Heart left ventricle (tissue), 7 donors: ENCODE measurements around a stretch of chr17.

GRCh38 chr17:15230360-15231134, 34.6 kb downstream of the PMP22 start:
- PRO-cap, 6 experiments = peak in 1 of 6 experiments; most common minus-strand start chr17:15230798 (in 1)
- RAMPAGE, long total RNA, 2 experiments = no peak in any of the 2 experiments
- RRBS = 100% methylated on average over 4 of the region's 24 CpGs

- PRO-cap, 6 experiments = no peak in any of the 6 experiments
- RAMPAGE, long total RNA, 2 experiments = no peak in any of the 2 experiments
- RRBS = 16% methylated on average over 3 of the region's 7 CpGs
Observed at GRCh38 chr17:15236189-15236938, 28.8 kb downstream of the PMP22 start.

DNA sequence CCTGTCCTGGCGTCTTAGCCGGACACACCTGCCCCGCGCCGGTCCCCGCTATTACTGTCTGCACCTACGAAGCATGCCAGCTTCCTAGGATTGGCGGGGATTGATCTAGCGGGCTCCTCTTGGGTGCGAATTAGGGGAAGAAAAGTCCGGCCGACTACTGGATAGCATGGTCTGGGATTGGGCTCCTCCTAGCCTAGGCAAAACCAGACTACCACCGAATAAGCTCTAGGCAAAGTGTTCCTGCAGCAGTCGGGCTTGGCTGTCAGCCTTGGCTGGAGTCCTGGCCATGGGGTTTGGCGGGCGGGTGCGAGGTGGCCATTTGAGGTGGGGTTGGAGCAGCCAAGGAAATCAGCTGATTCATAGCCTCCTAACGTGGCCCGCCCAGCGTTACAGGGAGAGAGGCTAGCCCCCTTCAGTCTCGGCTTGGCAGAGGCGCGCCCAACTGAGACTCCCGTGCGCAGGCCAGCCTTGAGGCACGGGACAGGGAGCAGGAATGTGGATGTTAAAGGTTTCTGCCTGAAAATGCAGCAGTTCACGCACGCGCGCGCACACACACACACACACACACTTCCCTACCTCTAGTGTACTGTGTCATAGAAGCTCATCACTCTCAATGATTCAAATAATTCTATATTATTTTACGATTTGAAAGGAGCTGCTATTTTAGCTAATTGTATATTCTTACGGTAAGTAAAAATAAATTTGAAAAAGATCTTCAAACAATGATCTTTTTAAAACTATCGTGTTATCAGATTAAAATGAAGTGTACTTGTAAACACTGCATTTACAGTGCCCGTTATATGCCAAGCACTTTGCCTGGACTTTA, 1.9 kb downstream of the PMP22 start:
- PRO-cap, 6 experiments = peak in 6 of 6 experiments; most common plus-strand start position 429 of the sequence (in 3); most common minus-strand start position 210 of the sequence (in 3)
- RAMPAGE, long total RNA, 2 experiments = no peak in any of the 2 experiments
- RRBS = under 1% methylated on average over 5 of the region's 35 CpGs

DNA sequence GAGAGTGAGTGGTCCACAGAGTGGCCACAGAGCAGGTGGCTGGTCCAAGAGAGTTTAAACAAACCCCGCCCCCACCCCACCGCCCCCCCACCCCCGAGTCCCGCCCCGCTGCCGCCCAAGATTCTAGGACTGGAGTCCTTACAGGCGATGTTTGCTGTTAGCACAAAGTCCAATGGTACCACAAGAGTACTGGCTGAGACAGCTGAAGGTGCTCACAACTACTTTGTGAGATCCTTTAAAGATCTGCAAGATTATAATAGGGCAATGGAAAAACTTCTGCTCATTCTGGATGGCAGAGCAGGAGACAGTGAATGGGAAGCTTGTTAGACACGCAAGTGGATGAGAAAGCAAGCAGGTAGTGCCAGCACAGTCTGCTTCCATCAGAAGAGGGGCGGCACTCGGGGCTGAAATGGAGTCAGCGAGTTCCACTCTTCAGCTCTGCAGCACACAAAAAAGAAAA, 4.7 kb upstream of the TEKT3 start:
- PRO-cap, 6 experiments = no peak in any of the 6 experiments
- RAMPAGE, long total RNA, 2 experiments = no peak in any of the 2 experiments
- RRBS = no CpG with 5 or more reads among the region's 11 CpGs

DNA sequence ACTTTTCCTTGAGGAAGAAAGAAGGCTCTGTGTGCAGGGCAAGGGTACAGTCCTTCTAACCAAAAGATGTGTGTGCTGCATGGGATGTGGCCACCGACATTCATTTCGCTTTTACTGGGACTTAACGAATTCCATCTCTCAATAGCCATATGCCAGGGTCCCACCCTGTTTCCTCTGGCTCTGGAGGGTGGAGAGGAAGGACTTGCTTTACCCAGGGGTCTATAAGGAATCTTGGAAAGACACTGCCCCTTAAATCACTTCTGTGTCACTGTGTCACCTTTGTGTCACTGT, 9.4 kb downstream of the CDRT4 start:
- PRO-cap, 6 experiments = no peak in any of the 6 experiments
- RAMPAGE, long total RNA, 2 experiments = no peak in any of the 2 experiments
- RRBS = no CpG with 5 or more reads among the region's 3 CpGs

- PRO-cap, 6 experiments = no peak in any of the 6 experiments
- RAMPAGE, long total RNA, 2 experiments = no peak in any of the 2 experiments
- RRBS = no CpG with 5 or more reads among the region's 11 CpGs
Observed at GRCh38 chr17:15488225-15489129, 21.1 kb upstream of the CDRT4 start.

GRCh38 chr17:15650625-15651205, 31.2 kb upstream of the FBXW10B start:
- PRO-cap, 6 experiments = no peak in any of the 6 experiments
- RAMPAGE, long total RNA, 2 experiments = no peak in any of the 2 experiments
- RRBS = no CpG with 5 or more reads among the region's 7 CpGs

DNA sequence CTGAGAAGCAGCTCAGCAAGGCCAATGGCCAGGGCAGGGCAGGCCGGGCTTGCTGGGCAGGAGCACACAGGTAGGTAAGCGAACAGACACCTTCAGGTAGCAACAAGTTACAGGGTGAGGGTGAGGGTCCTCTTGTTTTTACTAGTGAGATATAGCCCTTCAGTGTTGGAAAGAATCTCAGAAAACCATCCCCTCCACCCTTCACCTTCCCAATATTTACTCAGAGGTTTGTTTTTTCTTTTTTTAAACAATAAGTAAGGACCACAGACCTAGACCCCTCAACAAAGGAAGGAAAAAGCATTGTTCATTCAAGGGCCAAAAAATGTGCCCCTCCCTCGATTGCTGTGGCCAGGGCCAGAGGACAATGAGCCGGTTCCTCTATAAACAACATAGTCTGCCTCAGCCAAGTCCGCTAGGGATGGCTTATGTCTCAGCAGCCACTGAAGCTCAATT, 24.2 kb downstream of the TRIM16 start:
- PRO-cap, 6 experiments = peak in 3 of 6 experiments; most common plus-strand start position 390 of the sequence (in 3); most common minus-strand start position 187 of the sequence (in 1)
- RAMPAGE, long total RNA, 2 experiments = no peak in any of the 2 experiments
- RRBS = no CpG with 5 or more reads among the region's 5 CpGs

- PRO-cap, 6 experiments = no peak in any of the 6 experiments
- RAMPAGE, long total RNA, 2 experiments = no peak in any of the 2 experiments
- RRBS = no CpG with 5 or more reads among the region's 2 CpGs
Observed at GRCh38 chr17:16037304-16038093, 37.9 kb downstream of the TTC19 start.

GRCh38 chr17:16101013-16101947, 101.7 kb downstream of the TTC19 start:
- PRO-cap, 6 experiments = no peak in any of the 6 experiments
- RAMPAGE, long total RNA, 2 experiments = no peak in any of the 2 experiments
- RRBS = no CpG with 5 or more reads among the region's 13 CpGs

- PRO-cap, 6 experiments = no peak in any of the 6 experiments
- RAMPAGE, long total RNA, 2 experiments = no peak in any of the 2 experiments
- RRBS = no CpG with 5 or more reads among the region's 2 CpGs
Observed at GRCh38 chr17:16272889-16273475, 56.0 kb downstream of the PIGL start.

DNA sequence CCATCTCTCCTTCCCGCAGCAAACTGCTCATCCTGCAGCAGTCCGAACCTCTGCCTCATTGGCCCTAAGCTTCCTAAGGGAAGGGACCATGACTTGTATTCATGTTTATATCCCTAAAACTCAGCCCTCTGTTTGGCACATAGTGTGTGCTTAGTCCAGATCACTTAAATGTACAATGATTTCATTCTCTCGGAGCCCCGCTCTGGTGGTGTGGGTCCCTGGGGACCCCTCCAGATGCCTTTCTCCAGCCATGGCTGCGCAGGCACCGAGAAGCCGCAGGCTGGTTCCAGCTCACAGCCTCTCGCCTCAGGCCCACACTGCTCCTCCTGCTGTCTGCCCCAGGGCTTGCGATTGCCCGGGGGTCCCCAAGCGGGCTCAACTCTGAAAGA, 66.4 kb downstream of the CENPV start:
- PRO-cap, 6 experiments = peak in 1 of 6 experiments; most common plus-strand start position 255 of the sequence (in 1); most common minus-strand start position 177 of the sequence (in 1)
- RAMPAGE, long total RNA, 2 experiments = no peak in any of the 2 experiments
- RRBS = no CpG with 5 or more reads among the region's 11 CpGs

- PRO-cap, 6 experiments = no peak in any of the 6 experiments
- RAMPAGE, long total RNA, 2 experiments = no peak in any of the 2 experiments
- RRBS = no CpG with 5 or more reads among the region's 1 CpG
Observed at GRCh38 chr17:16298439-16298757, 54.9 kb downstream of the CENPV start.

DNA sequence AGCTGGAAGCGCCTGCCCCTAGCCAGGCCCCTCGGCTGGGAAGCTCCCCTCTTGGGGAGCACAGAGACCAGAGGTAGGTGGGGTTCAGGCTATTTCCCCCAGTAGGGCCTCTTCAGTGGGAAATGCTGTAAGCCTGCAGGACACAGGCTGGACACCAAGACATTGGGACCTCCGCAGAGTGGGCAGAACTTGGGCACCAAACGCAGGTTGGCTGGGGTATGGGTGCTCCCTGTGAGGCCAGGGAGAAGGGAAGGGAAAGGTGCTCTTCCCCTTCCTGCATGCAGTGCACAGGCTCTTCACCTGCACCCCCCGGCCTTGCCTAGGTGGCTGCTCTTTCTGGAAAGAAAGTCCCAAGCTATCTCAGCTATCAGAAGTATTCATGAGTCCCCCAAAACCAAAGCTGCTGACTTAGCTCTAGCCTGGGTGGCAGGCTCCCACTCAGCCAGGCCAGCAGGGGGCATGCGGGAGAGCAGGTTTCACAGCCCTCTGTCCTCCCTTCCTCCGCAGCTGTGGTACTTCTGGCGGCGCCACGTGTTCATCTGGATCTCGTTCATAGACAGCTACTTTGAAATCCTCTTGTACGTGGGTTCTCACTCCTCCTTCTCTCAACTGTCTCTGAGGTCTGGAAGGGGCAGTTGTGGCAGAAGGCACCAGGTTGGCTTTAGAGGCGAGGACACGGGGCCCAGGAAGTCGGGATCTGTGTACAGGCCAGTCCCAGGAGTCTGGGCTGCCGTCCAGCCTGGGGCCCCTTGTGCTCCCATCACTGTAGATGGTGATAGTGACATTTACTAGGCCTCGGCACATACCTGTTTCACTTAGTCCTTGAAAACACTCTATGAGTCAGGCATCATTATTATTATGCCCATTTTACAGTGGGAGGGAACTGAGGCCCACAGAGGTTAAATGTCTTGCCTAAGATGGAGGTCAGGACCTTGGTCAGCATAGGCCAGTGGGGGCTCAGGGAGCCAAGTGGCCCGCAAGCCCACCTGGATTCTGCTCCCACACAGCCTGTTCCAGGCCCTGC, 12.8 kb downstream of the TRPV2 start:
- PRO-cap, 6 experiments = no peak in any of the 6 experiments
- RAMPAGE, long total RNA, 2 experiments = no peak in any of the 2 experiments
- RRBS = no CpG with 5 or more reads among the region's 18 CpGs

GRCh38 chr17:16464535-16465145, 27.4 kb downstream of the LRRC75A start:
- PRO-cap, 6 experiments = no peak in any of the 6 experiments
- RAMPAGE, long total RNA, 2 experiments = no peak in any of the 2 experiments
- RRBS = no CpG with 5 or more reads among the region's 13 CpGs

DNA sequence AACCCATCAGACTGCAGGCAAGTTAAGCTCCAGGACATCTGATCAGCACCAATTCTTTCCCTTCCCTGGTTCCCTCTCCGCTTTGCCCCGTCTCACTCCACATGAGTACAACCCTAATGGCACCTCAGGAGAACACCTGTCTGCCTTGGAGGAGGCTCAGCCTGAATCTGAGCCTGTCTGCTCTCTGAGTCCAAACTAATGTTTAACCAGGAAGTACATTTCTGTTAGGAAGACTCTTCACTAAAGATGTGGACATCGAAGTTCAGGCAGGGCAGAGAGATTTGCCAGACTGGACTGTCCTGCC, 29.1 kb upstream of the LRRC75A start:
- PRO-cap, 6 experiments = peak in 2 of 6 experiments; most common minus-strand start position 200 of the sequence (in 1)
- RAMPAGE, long total RNA, 2 experiments = no peak in any of the 2 experiments
- RRBS = no CpG with 5 or more reads among the region's 3 CpGs

- PRO-cap, 6 experiments = no peak in any of the 6 experiments
- RAMPAGE, long total RNA, 2 experiments = no peak in any of the 2 experiments
- RRBS = no CpG with 5 or more reads among the region's 3 CpGs
Observed at GRCh38 chr17:16865801-16866157, 106.1 kb downstream of the TNFRSF13B start.

DNA sequence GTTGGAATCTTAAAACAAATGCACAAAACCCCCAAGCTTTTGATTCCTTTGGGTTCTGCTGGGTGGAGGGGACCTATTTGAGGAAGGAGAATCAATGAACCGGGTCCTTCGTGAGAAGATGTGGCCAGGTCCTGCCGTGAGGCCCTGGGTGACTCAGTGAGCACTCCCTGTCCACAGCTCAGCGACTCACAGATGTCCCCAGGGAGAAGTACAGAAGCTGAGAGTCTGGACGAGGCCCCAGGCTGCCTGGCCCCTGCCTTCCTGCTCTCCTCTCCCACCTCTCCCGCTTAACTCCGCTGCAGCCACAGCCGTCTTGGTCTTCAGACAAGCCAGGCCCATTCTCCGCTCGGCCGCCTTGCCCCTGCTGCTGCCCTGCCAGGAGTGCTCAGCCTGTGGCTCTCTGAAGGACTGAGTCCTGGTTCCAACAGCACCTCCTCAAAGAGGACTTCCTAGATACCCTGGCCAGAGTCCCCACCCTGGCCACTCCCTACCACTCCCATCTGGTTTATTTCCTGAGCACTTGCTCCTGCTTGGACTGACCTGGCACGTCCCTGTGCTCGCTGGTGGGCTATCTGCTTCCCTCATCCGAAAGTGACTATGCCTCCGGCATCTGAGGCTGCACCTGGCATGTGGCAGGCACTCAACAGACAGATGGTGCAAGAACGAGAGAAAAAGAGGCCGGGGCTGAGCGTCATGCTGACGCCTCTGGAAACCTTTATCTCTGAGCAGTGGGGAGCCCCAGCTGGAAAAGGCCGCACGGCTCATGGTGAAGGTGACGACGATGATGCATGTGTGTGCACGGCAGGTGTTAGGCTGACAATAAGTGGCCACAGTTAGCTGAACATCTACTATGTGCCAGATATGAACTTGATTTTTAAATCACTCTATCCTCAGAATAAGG, 9.1 kb upstream of the TNFRSF13B start:
- PRO-cap, 6 experiments = no peak in any of the 6 experiments
- RAMPAGE, long total RNA, 2 experiments = no peak in any of the 2 experiments
- RRBS = 50% methylated on average over 1 of the region's 24 CpGs

- PRO-cap, 6 experiments = no peak in any of the 6 experiments
- RAMPAGE, long total RNA, 2 experiments = no peak in any of the 2 experiments
- RRBS = no CpG with 5 or more reads among the region's 18 CpGs
Observed at GRCh38 chr17:17051778-17052868, 9.9 kb downstream of the MPRIP start.

- PRO-cap, 6 experiments = no peak in any of the 6 experiments
- RAMPAGE, long total RNA, 2 experiments = no peak in any of the 2 experiments
- RRBS = no CpG with 5 or more reads among the region's 11 CpGs
Observed at GRCh38 chr17:17092066-17092843, 50.0 kb downstream of the MPRIP start.